GM23338 (cell line): Measurements from ENCODE around the gene EMX2.

DNA sequence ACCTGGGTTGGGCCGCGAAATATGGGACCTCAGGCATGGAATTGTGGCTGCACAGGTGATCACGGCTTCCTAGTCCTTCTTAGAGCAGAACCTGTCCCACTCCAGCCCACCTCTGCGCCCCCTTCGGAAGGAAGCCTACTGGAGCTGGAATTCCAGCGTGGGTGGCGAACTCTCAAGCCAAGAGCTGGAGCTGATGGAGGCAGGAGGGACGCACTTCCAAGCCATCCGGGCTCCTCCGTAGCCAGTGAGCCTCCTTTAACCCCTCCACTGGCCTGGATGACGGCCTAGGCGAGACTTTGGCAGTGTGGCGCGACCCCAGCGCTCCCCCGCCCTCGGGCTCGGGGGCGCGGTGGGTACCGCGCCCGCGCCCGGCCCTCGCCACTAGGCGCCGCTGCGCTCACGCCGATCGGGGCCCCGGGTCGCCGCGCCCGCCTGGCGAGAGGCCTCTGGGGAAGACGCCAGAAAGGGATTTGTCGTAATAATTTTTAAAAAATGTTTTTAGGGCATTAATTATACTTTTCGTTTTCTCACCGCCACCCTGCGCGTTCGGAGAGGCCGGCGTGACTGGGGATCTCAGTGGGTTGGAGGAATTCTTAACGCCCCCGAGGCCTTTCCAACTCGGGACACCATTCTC is 5.1 kb upstream of the EMX2 start:
- PRO-cap, result no peak
- RAMPAGE, long total RNA, result no peak

DNA sequence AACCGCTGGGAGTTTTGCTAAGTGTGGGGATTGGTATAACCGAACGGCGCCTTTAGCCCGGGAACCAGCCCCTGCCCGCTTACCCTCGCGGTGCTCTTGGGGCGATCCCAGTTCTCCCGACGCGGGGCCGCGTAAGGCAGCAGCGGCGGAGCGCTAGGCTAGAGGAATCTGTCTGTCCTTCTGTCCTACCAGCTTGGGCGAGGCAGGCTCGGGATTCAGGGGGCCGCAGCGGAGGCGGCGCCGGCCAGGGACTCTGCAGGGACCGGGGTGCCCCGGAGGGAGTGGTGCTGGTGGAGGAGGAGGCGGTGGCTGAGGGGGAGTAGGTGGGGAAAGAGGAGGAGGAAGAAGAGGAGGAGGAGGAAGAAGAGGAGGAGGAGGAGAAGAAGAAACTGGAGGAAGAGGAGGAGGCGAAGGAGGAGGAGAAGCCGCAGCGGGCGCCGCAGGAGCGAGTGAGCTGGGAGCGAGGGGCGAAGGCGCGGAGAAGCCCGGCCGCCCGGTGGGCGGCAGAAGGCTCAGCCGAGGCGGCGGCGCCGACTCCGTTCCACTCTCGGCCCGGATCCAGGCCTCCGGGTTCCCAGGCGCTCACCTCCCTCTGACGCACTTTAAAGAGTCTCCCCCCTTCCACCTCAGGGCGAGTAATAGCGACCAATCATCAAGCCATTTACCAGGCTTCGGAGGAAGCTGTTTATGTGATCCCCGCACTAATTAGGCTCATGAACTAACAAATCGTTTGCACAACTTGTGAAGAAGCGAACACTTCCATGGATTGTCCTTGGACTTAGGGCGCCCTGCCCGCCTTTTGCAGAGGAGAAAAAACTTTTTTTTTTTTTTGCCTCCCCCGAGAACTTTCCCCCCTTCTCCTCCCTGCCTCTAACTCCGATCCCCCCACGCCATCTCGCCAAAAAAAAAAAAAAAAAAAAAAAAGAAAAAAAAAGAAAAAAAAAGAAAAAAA is at the start of gene EMX2:
TSS of gene EMX2 (plus strand) at position 733 of the 952 bp plus-strand sequence.
- PRO-cap, result unidirectional peak, minus-strand start at position 576 of the sequence
- RAMPAGE, long total RNA, result no peak

- PRO-cap, result no peak
- RAMPAGE, long total RNA, result no peak
These were observed 176.8 kb downstream of the EMX2 start for GRCh38 chr10:117719353-117719671.

- PRO-cap, result unidirectional peak, minus-strand start at chr10:118057355
- RAMPAGE, long total RNA, result no peak
These were observed 10.4 kb upstream of the RAB11FIP2 start for GRCh38 chr10:118057079-118057619.

DNA sequence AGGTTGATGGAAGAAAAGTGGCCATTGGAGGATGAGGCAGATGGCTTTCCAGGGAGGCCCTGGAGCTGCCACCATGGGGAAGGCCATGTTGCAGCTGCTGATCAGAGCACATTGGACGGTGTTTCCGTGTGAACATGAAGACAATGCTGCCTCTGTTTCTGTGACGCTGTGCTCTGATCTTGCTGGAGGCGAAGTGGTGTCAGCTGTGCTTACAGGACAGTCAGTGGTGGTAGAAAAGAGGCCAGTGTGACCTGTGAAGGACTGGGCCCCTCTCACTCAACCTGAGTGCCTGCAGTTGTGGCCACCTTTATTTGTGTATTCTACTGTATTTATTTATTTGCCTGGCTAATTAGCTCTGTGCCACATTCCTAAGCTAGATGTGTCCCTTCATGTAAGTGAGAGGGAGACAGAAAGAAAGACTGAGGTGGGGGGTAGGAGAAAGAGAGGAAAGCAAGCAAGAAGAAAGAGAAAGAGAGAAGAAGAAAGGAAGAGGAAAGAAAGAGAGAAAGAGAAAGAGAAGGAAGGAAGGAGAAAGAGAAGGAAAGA is 132.8 kb downstream of the FAM204A start:
- PRO-cap, result no peak
- RAMPAGE, long total RNA, result no peak

- PRO-cap, result unidirectional peak, minus-strand start at chr10:118272427
- RAMPAGE, long total RNA, result no peak
These were observed 69.7 kb downstream of the FAM204A start for GRCh38 chr10:118272266-118272971.

GRCh38 chr10:118673315-118673947 is 78.0 kb upstream of the PRLHR start:
- PRO-cap, result no peak
- RAMPAGE, long total RNA, result no peak

- PRO-cap, result no peak
- RAMPAGE, long total RNA, result no peak
These were observed 8.8 kb upstream of the CACUL1 start for GRCh38 chr10:118763517-118763955.

DNA sequence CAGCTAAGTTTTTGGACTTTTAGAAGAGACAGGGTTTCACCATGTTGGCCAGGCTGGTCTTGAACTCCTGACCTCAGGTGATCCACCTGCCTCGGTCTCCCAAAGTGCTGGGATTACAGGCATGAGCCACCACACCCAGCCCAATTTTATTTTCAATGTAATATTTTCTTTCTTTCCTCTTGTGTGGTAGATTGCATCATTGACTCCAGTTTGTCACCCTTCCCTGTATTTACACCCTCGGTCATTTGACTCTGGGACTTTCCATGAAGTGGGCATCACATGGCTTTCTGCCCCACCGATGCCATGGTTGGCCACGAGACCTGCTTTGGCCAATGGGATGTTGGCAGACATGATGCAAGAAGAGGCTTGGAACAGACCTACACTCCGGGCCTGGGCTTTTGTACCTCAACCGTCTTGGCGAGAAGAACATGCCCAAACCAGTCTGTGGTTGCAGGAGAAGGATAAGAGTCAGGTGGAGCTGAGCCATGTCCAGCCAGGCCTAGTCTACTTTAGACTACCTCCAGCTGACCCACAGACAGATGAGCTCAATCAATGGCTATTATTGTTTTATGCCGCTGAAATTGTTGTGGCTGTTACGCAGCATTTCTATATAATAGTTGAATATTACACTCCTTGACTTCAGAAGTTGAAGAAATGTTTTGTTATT is 38.8 kb upstream of the CACUL1 start:
- PRO-cap, result no peak
- RAMPAGE, long total RNA, result no peak

DNA sequence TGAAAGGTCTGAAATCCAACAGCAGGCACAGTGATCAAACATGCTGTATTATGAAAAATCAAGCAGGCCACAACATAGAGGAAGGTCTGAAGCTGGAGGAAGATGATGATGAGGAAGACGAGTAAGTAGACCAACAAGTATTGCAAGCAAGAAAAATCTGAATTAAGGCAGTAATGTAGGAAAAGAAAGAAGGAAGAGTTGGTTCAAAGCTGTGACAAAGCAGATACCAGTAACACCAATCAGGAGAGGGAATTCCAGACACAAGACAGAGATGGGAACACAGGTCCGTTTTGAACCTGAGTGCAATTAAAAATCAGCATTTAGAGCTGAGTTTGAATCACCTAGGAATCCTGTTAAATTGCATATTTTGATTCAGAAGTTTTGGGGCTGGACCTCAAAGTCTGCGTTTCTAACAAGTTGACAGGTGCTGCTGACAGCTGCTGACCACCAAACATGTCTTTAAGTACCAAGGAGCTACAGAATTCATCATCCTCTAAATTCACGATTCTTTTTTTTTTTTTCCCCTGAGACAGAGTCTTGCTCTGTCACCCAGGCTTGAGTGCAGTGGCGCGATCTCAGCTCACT is 18.7 kb downstream of the NANOS1 start:
- PRO-cap, result no peak
- RAMPAGE, long total RNA, result no peak

DNA sequence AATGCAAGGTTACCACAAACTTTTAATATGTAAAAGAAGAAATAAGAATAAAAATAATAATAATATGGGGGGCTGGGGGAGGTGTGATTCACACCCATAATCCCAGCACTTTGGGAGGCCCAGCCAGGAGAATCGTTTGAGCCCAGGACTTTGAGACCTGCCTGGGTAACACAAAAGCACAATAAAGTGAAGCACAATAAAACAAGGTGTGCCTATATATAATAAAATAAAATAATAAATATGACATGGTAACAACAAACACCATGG is 25.2 kb downstream of the EIF3A start:
- PRO-cap, result no peak
- RAMPAGE, long total RNA, result no peak

GRCh38 chr10:119061647-119062288 is 18.8 kb downstream of the EIF3A start:
- PRO-cap, result no peak
- RAMPAGE, long total RNA, result no peak

GRCh38 chr10:119073374-119074171 is 7.0 kb downstream of the EIF3A start:
- PRO-cap, result no peak
- RAMPAGE, long total RNA, result no peak

DNA sequence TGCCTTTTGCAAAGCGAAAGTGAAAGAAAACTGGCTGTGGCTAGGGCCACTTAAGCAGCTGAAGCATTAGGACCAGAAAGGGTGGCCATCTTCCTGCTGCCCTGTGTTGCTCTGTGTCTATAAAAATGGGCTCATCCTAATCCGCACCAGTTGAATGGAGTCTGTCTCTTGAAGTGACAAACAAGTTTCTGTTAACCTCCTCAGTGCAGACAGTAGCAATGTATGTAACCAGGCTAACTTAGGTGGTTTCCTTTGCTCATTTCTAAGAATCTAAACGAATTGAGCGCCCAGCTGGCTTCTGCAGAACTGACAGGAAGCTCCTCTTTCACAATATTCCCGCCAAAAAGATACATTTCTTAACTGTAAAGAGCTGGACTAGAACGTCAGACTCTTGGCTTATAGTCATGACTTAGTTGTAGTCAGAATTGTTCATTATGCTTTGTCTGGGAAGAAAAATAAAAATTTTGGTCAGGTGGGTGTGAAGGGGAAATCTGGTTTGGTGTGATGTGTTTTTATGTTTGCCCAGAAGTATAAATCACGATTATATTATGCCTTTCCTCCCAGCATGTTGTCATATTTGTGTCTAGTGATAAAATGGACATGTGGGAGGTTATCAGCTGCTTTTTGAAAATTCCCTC is 28.0 kb downstream of the DENND10 start:
- PRO-cap, result no peak
- RAMPAGE, long total RNA, result no peak

DNA sequence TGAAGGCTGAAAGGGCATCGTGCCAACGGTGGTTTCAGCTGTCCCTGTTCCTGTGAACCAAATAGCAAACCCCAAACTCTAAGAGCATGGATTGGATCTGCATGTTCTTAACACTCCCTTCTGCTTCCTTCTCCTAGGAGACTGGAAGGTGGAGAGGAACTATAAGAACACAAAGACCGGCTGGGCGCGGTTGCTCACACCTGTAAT is 1.5 kb downstream of the PRDX3 start:
- PRO-cap, result no peak
- RAMPAGE, long total RNA, result no peak

DNA sequence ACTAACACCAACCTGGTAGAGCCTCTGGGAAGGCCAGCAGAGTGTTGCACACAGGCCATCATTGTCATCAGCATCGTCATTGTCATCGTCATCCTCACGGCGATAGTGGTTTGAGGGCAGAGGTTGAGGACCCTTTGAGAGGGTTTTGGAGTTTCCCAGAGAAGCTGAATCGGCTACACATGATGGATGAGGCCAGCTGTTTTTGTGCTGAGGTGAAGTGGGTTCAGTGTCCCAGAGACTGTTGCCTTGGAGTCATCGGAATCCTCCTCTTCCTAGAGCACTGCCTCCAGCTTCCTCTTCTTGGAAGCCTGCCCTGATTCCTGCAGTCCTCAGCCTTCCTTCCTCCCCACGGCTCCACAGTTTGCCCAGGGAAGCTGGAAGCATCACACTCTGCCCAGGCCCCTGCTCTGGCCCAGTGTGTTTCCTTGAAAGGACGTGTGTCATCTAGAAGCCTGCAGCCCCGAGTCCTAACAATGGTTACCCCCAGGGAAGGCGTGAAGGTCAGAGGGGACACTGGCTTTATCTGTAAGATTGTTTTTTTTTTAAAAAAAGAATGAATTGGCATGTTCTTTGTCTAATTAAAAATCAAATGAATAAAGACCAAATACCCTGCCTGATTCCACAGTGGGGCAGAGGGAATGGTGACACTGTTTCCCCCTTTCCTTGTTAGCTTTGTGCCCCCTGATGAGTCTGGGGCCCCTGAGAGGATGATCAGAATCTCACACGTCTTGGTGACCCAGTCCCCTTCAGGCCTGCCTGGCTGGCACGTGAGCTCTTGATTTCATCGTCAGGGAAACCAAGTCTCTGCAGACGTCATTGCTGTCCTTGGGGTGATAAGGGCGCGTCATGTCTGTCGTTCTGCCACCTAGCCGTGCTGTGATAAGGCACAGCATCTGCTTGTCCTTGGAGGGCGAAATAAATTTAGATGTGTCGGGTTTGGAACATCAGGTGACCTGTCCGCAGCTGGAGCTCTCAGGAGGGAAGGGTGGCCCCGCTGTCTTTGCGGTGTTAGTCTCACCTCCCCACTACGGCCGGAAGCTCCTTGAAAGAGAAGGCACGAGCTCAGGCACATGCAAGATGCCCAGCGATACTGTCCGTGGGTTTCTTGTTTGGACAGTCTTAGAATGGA is 128.9 kb downstream of the GRK5 start:
- PRO-cap, result no peak
- RAMPAGE, long total RNA, result no peak

DNA sequence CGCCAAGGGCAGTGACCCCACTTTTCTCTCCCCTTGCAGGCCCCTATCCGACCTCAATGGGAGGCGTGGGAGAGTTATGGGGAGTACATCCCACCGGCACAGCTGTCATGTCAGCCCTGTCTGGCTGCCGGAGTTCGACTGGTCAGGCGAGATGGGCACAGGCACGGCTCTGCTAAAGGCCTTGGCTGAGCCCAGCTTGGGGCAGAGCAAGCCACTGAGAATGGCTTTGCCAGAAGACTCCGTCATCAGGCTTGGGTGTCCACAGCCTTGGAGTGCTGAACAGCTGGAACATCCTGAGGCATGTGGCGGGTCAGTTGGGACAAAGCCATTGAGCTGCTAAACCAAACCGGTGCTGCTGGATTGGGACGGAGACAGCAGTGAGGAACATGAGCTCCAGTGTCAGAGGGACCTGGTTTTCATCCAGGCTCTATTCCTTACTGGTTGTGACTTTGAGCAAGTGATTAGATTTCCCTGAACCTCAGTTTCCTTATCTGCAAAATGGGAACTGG is 134.6 kb downstream of the GRK5 start:
- PRO-cap, result no peak
- RAMPAGE, long total RNA, result no peak

- PRO-cap, result no peak
- RAMPAGE, long total RNA, result no peak
These were observed 105.8 kb downstream of the RGS10 start for GRCh38 chr10:119436593-119437267.

GRCh38 chr10:119501634-119502181 is 40.8 kb downstream of the RGS10 start:
- PRO-cap, result no peak
- RAMPAGE, long total RNA, result no peak

GRCh38 chr10:119537508-119537912 is 5.0 kb downstream of the RGS10 start:
- PRO-cap, result no peak
- RAMPAGE, long total RNA, result no peak